Temporal lobe (tissue), 2 donors: ENCODE results near the gene CCT2.

GRCh38 chr12:67269074-67269198 lies 222 bp upstream of the CAND1 start:
- RAMPAGE, long total RNA: no peak

GRCh38 chr12:67297351-67297929 lies 28.3 kb downstream of the CAND1 start:
- RAMPAGE, long total RNA: no peak

GRCh38 chr12:67458279-67458661 lies 189.1 kb downstream of the CAND1 start:
- RAMPAGE, long total RNA: no peak

GRCh38 chr12:67578828-67579280 lies 69.7 kb upstream of the DYRK2 start:
- RAMPAGE, long total RNA: no peak

DNA sequence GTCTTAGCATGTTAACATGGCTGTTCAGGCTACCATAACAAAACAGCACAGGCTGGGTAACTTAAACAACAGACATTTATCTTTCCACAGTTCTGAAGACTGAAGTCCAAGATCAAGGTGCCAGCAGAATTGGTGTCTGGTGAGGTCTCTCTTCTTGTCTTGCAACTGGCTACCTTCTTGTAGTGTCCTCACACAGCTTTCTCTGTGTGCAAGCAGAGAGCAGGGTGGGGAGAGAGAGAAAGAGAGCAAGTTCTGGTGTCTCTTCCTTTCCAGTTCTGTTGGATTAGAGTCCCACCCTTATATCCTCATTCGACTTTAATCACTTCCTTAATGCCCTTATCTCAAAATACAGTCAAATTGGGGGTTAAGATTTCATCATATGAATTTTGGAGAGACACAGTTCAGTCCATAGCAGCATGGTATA lies 40.8 kb downstream of the DYRK2 start:
- RAMPAGE, long total RNA: no peak

DNA sequence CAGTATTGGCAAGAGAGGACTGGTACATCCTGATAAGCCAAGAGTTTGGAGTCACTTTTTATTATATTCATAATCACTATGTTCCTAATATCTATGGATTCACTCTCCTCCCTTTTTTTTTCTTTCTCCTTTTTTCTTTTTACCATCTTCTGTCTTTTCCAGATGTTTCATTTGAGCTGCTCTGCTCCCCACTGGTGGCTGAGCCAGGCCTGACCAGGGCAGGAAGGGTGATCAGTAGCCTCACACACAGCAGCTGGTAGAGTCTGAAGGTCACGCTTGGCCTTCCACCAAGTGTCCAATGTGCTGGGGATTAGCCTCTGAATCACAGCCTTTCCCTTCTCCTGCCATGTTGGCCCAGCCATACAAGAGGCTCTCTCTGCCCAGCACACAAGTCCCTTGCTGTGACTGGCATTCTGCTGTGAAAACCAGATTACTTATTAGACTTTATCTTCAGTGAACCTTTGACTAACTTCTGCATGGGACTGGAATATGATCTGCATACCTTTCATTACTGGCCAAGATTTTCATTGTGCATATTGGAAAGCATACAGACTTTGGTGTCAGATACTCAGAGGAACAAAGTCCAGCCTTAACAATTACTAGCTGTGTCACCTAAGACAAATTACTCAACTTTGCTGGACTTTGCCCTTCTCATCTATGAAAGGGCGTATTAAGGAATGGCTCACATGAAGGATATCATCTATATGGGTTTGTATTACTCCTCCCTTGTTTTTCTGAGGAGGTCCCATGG lies 99.3 kb downstream of the DYRK2 start:
- RAMPAGE, long total RNA: no peak

GRCh38 chr12:67827832-67828551 lies 179.4 kb downstream of the DYRK2 start:
- RAMPAGE, long total RNA: no peak

DNA sequence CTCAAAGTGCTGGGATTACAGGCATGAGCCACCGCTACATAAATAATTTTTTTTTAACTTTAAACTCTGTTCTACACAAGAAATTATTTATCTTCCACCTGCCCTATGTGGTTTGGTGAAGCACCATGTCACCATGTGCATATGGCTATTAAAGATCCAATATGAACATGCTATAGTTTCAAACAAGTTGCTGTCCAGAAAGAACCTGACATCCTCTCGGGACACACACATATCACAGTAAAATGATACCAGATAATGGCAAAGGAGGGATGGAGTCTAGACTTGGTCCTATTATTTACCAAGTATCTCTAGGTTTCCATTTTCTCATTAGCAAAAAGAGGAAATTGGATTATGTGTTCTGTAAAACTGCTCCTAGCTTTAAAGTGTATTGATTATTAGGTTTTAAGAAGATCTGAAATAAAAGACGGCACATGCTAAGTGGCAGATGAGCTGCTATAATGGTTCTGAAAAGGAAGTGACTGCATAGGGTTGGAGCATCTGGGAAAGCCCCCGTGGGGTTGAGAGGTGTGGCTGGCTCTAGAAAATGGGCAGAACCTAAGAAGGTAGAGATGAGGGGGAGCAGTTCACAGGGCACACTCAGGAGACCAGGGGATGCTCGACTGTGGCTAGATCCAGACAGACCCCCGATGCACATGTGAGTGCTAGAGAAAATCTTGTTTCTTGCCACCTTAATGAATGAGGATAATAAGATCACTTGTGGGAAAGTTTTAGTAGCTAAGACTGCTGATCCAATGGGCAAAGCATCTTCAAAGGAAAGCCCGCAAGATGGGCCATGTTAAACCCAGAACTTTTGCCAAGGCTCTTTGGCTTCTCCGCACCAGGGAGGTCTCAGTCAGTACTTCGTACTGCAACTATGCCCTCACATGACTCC lies 168.4 kb downstream of the IFNG start:
- RAMPAGE, long total RNA: no peak

GRCh38 chr12:68368491-68368869 lies 36.3 kb upstream of the MDM1 start:
- RAMPAGE, long total RNA: no peak

- RAMPAGE, long total RNA: no peak
Observed at GRCh38 chr12:68406017-68406648, 74.0 kb upstream of the MDM1 start.

GRCh38 chr12:68636109-68636713 lies 25.5 kb downstream of the RAP1B start:
- RAMPAGE, long total RNA: no peak

DNA sequence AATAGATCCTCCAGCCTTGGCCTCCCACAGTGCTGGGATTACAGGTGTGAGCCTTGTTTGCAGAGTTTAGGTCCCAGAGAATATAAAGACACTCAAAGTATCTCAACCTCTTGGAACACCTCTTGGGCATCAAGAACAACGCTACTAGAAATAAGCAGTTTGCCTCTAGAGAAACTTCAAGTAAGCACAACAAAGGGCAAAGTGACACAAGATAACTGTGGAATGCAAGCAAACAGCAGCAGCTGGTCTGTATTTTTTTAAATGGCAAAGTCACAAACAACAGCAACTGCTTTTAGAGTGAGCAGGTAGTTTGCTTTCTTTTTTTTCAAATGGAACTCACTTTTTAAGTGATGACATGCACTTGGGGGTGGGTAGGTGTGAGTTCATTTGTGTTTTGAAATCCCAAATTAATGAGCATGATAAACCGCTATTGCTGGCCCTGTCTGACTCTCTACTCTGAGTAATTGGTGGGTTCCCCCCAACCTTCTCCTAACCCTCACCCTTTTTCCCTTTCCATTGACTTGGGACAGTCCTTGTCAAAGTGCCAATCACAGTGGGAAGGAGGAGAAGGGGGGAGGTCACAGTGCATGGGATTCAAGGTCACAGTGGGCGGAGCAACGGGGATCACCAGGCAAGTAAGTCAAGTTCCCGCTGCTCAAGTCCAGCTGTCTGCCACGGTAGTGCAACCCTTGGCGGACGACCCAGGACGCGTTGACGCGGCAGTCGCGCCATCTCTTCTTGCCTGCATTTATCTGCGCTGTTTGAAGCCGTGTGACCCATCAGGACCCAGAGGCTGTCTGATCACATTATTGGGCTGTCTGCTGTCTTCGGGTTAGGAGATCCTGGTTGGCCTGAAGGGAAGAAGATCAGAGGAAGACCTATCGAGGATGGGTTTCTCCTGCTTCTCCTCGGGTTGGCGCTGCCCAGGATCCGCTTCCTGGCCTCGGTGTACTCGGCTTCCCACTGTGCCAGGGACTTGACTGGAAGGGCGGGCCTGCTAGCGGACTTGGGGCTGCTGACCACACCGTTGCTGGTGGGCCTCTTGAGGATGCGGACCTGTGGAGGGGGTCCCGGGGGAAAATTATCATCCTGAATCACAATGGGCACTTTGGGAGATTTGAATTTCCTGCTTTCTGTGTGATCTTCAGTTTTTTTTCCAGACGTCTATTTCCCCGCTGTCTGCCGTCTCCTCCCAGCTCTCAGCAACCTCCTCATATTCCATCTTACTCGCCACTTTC lies 3.3 kb upstream of the MDM2 start:
- RAMPAGE, long total RNA: no peak

- RAMPAGE, long total RNA: no peak
Observed at GRCh38 chr12:68918221-68918837, 14.6 kb downstream of the CPM start.

- RAMPAGE, long total RNA: no peak
Observed at GRCh38 chr12:69024396-69024826, 91.4 kb upstream of the CPM start.

DNA sequence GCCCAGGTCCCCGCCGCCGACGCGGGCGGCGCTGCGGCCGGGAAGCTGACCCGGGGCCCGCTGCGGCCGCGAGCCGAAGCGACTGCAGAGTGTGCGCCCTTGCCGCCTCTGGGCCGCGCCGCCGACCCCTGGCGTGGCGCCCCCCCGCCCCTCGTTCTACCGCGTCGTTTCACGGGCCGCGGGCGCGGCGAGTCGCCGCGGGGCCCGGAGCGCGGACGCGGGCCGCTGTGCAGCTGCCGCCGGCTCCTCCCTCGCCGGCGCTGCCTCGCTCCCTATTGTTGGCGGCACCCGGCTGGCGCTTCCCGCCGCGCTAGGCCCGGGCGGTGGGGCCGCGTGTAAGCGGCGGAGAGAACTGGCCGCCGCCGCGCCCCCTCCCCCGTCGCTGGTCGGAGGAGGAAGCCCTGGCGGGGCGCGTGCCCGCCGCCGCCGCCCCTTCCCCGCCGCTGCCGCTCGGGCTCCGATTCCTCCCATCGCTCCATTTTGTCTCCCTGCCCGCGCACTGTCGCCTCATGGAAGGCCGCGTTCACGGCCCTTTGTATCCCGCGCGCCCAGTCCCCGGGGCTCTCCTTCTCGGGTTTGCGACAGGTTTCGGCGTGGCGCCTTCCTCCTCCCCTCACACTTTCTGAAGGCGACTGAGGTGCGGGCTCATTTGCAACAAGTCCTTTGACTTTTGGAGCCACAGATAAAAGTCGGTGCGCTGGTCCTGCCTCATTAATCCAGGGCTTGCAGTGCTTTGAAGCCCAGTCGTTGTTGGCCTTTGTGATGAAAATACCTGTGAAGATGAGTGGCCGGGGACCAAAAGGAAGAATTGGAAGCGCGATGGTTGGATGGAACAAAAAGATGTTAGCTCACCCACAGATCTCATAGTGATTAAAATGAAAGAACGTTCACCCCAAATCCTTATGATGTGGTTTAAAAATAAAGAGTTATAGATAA lies 616 bp downstream of the CPSF6 start:
- RAMPAGE, long total RNA: no peak

DNA sequence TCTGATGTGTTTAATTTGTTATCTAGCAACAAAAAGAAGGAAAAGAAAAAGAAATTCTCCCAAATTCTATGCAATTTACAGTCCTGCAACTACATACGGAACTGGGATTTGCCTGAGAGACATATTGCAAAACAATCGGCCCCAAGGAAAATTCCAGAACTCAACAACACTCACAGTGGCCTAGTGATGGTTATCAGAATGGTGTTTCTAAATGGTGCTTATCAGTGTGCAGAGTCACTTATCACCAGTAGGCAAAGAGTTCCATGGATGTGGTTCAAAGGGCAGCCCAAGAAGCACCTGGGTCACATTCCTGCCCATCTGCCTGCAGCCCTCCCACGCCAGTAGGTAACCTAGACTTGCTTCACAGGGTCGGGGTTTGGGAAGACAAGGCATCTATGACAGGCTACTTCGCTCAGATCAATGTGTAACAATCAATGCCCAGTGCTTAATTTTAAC lies 53.9 kb upstream of the FRS2 start:
- RAMPAGE, long total RNA: no peak

GRCh38 chr12:69585225-69586292 lies at the start of gene CCT2:
TSS of gene CCT2 (plus strand) at chr12:69585459.
- RAMPAGE, long total RNA: start-site peak on the plus strand at chr12:69585457-69585500, 967 and 139 reads in 2 replicates

DNA sequence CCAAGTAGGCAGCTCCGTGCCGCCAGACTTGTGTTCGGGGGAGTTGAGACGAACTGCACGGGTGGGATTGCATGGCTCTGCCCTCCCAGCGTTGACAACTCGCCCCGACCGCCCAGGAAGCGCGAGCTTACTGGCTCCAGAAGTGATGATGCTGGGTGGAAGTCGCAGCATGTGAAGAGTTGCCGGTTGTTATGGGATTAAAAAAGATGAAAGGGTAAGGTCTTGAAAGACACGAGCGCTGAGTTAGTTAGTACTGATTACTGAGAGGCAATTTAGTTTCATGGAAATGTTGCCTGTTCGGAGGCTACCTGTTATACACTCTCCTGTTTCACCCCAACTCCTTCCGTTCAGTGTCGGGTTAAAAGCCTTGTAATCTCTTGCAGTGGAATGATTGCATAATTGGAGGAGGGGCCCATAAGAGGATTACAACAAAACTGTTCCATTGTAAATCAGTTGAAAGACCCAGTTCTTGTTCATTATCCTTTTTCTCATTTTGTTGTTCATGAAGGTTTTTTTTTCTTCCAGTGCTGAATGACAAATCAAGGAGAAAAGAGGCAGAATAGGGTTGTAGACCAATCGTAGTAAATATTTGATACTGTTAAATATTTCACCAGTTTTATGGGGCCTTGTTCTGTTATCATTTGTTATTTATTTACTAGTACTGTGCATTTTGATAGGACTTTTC lies 1.1 kb downstream of the RAB3IP start:
- RAMPAGE, long total RNA: no peak

DNA sequence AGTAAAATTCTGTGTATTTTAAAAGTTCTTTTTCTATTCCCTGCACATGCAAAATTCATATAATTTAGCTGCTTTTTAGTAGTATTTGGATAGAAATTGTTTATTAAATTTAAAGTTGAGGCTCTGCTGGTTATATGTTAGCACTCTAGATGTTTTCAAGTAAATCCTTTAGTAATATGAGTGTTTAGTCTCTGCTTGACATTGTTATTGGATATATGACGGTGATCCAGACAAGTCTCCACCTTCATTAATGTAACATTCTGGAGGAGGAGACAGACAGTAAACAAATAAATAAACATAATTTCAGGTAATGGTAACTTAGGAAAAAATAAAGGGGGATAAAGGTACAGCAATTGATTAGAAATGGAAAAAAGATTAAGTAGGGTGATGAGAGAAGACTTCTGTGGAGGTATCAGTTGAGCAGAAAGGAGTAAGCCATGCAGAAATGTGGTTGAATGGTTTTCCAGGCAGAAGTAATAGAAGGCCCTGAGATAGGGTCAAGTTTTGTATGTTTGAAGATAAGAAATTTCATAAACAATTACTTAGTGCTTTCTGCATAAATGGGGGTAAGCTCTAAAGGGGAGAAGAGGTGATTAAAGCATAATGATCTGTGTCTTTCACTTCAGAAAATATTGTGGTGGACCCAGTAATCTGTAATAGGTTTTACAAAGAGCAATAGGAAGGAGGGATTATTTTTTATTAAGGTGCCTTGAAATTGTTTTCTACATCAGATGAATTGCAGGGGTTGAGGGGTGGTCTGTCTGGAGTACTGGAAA lies 7.2 kb downstream of the CNOT2 start:
- RAMPAGE, long total RNA: no peak

- RAMPAGE, long total RNA: no peak
Observed at GRCh38 chr12:70304469-70305232, 61.4 kb downstream of the CNOT2 start.